Neural progenitor cell (in vitro differentiated cells): Measurements from ENCODE around the gene KRTAP1-3.

GRCh38 chr17:40141155-40141329 is 705 bp downstream of the CASC3 start:
- RAMPAGE, long total RNA, result no peak

- RAMPAGE, long total RNA, result no peak
These were observed 7.9 kb downstream of the RAPGEFL1 start for GRCh38 chr17:40185235-40185434.

DNA sequence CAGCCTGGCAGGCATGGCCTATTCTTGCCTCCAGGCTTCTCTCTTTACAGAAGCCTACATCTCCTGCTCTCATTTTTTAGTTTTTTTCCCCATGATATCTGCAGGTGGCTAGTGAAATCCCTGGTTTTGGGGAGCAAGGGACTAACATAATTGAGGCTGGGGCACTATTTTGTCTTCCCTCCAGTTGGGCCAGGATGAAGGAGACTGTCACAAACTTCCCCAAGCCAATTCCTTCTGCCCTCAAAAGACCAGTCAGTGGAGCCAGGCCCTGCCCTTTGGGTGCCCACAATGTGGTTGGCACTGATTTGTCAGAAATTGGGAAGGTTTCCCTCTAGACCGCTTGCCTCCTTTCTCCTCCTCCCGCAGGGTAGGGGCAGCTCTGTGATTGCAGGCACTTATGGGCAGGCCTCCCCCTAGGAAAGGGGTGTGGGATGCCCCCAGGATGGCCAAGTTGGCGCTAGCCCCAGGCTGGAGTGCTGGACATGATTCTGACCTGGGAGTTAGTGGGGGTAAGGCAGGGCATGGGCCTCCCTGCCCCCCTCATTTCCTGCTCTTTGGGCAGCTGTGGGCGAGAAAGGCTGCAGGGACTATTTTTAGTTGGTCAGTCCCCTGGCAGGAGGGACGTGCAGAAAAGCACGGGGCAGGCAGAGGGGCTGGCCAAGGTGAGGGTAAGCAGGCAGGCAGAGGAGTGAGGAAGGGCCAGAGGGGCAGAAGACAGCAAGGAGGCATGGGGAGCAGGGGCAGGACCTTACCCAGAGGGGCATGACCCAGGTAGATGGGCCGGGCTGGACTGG is 3.1 kb downstream of the RARA start:
- RAMPAGE, long total RNA, result no peak

DNA sequence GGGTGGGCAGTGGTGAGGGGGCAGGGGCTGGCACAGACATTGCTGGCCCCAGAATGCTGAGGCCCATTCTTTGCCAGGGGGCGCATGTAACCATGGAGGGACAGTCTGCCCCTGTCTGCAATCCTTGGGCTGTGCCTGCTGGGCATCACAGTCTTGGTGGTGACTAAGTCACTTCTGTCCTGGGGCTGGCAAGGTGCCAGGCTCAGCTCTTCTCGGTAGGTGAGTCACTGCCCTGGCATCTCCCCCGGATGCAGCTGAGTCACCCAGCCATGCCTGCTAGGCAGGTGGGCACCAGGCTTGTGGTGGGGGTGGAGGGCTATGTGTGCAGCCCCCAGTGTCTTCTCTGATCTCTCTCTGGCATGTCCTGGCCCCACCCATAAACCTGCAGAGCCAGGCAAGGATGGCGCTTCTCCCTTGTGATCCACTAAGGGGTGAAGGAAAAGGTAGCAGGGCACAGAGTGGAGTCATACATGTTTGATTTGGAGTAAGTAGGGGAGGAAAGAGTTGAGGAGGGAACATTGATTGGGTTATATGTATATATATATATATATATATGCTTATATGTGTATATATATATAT is 5.7 kb downstream of the RARA start:
- RAMPAGE, long total RNA, result no peak

- RAMPAGE, long total RNA, result no peak
These were observed 11.0 kb downstream of the RARA start for GRCh38 chr17:40319596-40320696.

DNA sequence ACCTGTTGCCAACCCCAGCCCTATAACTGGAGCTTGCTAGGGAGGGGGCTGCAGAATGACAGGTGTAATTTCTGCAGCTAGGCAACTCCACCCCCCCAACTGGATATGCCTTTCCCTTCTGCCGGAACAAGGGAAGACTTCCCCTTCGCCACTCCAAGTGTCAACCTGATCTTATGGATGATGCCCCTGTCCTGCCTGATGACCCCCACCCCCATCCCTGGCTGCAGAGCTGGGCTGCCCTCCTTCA is 12.7 kb downstream of the RARA start:
- RAMPAGE, long total RNA, result no peak

DNA sequence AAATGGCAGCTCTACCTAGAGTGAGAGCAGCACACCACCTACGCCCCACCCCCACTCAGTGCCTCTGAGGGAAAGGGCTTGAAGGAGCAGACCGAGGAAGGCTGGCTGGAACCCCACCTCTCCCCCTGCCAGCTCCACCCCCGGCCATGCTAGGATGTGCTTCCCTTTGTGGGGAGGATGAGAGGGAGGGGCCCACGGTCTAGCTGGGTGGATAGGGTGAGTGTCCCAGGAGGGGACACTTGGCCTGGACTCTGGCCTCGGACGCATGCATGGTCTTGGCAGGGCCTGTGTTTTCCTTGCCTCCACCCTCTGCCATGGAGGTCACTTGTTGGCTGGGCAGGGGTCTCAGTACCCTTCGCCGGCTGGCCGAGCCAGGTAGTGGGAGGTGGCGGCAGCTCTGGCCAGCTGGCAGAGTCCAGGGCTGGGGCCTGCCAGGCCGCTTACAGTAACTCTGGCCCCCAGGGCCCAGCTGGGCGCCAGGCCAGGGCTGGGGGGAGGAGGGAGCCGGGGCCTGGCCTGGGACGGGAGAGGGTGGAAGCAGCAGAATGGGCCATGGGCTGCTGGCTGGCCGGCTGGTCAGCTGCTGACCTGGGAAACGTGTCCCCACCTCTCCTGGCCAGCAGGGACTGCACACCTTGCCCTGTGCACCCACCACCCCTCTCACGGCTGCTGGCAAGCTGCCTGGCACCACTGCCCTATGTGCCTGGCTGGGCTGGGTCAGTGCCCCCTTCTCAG is 22.9 kb downstream of the RARA start:
- RAMPAGE, long total RNA, result no peak

DNA sequence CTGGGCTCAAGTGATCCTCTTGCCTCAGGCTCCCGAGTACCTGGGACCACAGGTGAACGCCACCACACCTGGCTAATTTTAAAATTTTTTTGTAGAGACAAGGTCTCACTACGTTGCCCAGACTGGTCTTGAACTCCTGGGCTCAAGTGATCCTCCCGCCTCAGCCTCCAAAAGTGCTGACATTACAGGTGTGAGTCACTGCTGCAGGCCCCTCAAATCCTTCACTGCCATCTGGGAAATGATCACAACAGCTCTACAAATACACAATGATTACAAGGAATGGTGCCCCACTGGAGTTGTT is 923 bp upstream of the IGFBP4 start:
- RAMPAGE, long total RNA, result no peak

DNA sequence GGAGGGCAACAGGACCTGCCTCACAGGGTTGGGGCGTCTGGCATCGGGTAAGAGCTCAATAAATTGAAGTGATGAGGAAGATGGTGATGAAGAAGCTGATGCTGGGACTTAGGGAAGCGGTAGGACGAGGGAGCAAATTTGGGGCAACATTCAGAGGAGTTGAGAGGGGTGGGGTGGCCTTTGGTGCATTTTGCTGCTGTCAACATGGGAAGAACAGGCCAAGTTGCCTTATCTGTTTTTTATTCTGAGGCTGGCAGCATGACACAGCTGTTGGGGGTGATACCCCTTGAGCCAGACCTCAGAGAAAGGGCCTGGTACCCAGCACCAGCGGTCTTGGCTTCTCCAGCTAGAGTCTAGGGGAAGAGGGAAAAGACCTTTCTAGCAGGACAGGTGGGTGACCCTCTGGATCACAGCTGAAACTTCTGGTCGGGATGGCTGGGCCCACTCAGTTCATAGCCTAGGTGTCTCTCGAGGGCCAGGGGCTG is 4.5 kb downstream of the IGFBP4 start:
- RAMPAGE, long total RNA, result no peak

- RAMPAGE, long total RNA, result no peak
These were observed 8.1 kb downstream of the IGFBP4 start for GRCh38 chr17:40451248-40451870.

DNA sequence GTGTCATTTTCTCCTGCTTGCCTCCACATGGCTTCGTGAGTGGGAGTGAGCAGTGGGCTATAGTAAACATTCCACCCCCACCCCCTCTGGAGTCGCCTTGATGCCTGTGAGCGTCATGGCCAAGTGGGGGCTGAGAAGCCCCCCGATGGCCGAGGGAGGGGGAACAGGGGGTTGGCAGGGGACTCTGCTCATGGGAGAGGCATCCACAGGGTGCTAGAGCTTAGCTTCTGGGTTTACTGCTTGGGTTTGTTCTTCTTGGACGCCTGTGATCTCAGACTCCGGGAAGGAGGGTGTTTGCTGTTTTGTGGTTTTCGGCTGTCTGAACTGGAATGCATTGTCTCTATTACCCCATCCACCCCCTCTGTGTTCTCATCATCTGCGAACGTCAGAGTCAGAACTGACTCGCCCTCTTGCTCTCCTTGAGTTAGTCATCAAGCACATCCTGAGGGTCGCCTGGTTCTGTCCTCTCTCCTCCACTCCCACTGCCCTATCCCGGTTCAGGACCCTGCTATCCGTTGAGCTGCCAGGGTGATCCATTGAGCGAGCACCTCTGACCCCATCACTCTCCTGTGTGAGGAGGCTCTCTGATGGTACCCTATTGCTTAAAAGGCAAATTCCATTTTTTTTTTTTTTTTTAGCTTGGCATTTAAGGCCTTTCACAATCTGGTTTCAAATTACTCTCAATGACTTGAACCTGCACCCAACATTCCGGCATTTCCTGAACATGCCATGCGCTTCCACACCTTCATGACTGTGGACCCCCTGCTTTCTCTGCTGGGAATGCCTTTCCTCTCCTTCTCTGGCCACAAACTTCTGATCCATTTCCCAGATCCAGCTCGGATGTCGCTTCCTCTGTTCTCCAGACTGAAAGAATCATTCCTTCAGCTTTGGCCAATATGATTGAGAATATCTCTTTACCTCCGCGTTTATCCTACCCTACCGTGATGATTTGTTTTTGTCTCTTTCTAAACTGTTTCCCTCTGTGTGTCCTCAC is 15.2 kb downstream of the TNS4 start:
- RAMPAGE, long total RNA, result no peak

- RAMPAGE, long total RNA, result no peak
These were observed 10.8 kb downstream of the TNS4 start for GRCh38 chr17:40490289-40491381.

GRCh38 chr17:40518246-40519157 is 17.1 kb upstream of the TNS4 start:
- RAMPAGE, long total RNA, result no peak

- RAMPAGE, long total RNA, result no peak
These were observed 17.8 kb downstream of the CCR7 start for GRCh38 chr17:40547345-40548045.

GRCh38 chr17:40549698-40550203 is 15.5 kb downstream of the CCR7 start:
- RAMPAGE, long total RNA, result no peak

DNA sequence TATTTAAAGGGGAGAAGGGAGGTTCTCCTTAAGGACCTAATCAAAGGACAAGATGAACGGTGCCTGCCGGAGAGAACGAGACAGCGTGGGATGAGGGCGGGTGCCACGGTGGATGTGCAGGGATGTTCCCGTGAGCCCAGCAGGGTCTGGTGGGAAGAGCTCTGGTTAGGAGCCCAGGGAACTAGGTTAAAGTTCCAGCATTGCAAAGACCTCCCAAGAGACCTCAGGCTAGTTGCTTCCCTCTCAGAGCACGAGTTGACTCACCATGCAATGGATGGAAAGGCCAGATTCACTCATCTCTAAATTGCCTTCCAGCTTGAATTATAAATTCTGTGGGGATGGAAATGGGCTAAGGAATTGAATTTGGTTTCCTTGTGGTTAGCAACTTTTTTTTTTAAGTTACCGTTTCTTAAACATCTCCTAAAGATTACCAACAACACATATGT is 14.6 kb downstream of the CCR7 start:
- RAMPAGE, long total RNA, result no peak

DNA sequence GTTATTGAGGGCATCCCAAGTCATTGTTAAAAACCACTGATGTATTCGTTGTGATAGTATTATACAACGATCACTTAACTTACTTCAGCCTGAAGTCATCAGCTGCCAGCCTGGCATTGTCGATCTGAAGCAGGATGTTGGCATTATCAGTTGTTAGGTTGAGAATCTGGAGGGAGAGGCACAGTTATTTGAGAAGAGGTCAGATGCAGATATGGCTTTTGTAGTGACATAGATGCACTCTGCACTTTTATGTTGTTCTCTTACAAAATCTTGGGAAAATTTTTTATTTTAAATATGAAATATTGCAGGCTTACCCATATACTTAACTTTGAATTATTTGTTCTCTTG is 1.5 kb downstream of the KRT10 start:
- RAMPAGE, long total RNA, result no peak

- RAMPAGE, long total RNA, result no peak
These were observed 1.0 kb downstream of the KRT20 start for GRCh38 chr17:40883942-40884471.

DNA sequence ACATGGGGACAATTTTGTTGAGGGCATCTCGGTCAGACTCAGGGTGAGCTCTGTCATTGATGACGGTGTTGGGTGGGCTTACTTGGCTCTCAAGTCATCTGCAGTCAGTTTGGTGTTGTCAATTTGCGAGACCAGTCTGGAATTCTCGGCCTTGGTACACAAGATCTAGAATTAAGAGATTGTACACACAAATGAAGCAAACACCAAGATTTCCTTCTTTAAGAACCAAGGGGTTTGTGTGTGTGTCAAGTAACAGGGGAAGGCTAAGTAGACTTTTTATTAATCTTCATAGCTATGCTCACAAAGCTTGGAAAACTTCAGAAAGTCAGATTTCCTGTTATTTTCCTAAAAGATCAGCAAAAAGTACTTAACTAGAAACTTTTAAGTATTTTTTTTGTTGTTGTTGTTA is 2.4 kb downstream of the KRT39 start:
- RAMPAGE, long total RNA, result no peak

DNA sequence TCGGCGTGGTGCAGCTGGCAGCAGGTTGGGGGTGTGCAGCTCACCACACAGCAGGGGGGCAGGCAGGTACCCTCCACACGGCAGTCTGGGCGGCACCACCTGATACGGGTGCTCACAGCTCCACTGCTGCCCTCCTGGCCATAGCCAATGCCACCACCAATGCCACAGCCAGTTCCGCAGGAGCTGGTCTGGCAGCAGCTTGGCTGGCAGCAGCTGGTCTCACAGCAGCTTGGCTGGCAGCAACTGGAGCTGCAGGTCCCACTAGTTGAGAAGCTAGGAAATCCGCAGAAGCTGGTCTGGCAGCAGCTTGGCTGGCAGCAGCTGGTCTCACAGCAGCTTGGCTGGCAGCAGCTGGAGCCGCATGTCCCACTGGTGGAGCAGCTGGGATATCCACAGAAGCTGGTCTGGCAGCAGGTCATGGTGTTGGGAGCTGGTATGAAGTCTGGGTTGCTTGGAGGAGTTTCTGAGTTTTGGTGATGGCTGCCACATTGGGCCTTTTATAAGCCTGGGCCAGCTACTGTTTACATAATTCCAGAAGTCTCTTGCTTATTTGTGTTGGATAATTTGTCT is at the start of gene KRTAP1-3:
TSS of gene KRTAP1-3 (minus strand) at position 472 of the 570 bp plus-strand sequence.
- RAMPAGE, long total RNA, result no peak